IMR-90 (cell line): ENCODE results near the gene CUZD1.

DNA sequence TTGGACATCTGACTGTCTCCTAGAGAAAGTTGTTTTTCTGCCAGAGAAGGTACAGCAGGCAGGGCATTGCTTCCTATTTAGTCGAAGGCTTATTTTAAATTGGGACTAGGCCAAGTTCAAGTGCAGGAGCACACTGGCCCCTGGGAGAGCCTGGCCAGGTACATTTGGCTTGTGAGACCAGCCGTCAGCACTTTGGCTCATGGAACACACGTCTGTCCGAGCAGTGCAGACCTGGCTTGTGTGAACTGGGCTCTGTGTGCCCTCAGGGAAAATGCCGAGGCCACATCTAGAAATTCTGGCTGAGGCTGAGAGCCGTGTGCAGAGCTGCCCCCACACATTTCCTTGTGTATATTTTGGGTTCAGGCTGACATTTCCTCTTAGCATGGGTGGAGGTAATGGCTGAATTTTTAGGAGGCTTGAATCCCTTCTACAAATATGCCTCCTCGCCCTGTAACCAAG lies 113.6 kb downstream of the TACC2 start:
- RRBS, result no CpG with 5 or more reads among the region's 7 CpGs
CAGE:
- cytosol, long polyA plus RNA, result no peak
- long polyA plus RNA, result no peak
- nucleus, long polyA plus RNA, result no peak

DNA sequence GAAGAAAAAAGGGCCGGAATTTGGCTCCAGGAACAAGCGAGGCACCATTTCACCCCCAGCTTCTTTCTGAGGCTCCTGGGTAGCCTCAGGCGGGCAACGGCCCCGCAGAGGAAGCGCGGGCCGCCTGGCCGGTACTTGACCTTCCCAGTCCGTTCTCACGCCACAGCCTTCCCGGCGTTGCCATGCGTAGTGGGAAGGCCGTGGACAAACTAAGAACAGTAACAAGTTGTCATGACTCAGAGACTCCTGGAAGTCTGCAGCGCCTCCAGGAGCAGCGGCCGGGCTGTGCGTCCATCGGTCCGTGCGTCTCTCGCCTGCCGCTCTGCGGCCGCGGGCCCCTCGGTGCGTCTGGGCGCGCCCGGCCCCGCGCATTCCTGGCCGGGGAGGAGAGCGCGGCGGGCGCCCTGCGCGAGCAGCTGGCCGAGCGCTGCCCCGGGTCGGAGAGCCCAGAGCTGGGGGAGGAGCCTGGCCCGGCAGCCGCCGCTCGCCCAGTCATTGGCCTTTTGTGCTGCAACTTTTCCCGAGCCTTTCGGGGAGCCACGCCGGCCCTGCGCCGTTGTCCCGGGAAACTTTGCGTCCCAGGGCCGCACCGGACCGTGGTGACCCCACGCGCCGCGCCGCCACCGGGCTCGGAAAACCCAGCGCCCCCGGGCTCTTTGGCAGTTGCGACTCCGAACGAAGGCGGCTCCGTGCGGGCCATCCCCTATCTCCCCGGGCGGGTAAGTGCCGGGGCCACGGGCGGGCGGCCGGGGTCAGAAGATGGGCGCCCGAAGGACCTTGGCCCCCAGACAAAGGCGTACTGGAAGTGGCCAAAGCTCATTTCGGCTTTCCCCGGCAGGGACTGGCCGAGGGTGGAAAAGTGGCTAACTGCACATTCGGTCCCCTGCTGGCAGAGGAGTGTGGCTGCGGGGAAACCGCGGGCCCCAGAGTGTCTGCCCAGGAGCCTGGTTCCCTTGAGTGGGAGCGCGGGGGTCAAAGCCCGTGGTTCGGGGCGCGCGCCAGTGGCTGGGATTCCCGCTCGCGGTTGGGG lies 123.9 kb downstream of the TACC2 start:
- RRBS, result 1% methylated on average over 52 of the region's 102 CpGs
CAGE:
- cytosol, long polyA plus RNA, result no peak
- long polyA plus RNA, result no peak
- nucleus, long polyA plus RNA, result no peak

- RRBS, result no CpG with 5 or more reads among the region's 10 CpGs
CAGE:
- cytosol, long polyA plus RNA, result no peak
- long polyA plus RNA, result no peak
- nucleus, long polyA plus RNA, result no peak
These were observed 132.0 kb downstream of the TACC2 start for GRCh38 chr10:122120868-122121495.

DNA sequence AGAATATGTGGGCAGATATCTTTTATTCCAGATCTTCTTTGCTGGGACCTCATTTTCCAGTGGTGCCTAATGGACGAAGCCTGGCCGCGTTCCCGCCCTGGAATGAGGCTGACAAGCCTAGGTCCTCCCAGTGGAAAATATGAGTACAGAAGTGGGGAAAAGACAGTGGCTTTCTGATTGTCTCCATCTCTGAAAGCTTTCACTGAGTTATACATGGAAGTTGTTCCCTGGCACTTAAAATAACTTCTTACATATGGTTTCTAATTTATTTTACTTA lies 139.4 kb downstream of the TACC2 start:
- RRBS, result no CpG with 5 or more reads among the region's 4 CpGs
CAGE:
- cytosol, long polyA plus RNA, result no peak
- long polyA plus RNA, result no peak
- nucleus, long polyA plus RNA, result no peak

DNA sequence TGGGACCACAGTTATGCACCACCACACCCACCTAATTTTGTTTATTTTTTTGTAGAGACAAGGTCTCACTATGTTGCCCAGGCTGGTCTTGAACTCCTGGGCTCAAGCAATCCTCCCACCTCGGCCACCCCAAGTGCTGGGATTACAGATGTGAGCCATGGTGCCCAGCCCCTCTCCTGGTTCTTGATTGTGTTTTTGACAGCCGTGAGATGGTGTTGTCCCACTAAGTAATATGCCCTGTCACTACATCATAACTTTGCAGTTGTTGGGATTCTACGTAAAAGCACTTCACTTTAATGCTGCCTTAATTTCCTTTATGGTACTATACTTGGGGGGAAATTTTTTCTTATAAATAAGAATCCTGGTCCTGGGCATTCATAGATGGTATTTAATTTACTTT lies 110.0 kb upstream of the BTBD16 start:
- RRBS, result no CpG with 5 or more reads among the region's 3 CpGs
CAGE:
- cytosol, long polyA plus RNA, result no peak
- long polyA plus RNA, result no peak
- nucleus, long polyA plus RNA, result no peak

- RRBS, result no CpG with 5 or more reads among the region's 7 CpGs
CAGE:
- cytosol, long polyA plus RNA, result no peak
- long polyA plus RNA, result no peak
- nucleus, long polyA plus RNA, result no peak
These were observed 59.8 kb upstream of the BTBD16 start for GRCh38 chr10:122211208-122211744.

DNA sequence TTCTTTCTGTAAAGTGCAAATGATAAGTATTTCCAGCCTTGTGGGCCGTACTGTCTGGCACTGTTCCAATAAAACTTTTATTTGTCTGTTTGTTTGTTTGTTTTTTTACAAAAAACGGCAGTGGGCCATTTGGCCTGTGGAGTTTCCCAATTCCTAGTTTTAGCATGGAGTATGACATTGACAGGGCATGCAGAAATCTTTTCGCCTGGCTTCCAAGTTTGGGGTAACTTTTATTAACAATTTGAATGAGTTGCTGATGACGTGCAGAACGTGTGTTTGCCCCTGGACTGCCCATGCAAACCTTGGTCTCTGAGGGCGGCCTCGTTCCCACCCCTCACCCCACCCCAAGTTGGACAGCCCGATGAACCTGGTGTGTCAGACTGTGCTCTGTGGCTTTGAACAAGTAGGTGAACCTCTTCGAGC lies 40.1 kb upstream of the BTBD16 start:
- RRBS, result no CpG with 5 or more reads among the region's 9 CpGs
CAGE:
- cytosol, long polyA plus RNA, result no peak
- long polyA plus RNA, result no peak
- nucleus, long polyA plus RNA, result no peak

DNA sequence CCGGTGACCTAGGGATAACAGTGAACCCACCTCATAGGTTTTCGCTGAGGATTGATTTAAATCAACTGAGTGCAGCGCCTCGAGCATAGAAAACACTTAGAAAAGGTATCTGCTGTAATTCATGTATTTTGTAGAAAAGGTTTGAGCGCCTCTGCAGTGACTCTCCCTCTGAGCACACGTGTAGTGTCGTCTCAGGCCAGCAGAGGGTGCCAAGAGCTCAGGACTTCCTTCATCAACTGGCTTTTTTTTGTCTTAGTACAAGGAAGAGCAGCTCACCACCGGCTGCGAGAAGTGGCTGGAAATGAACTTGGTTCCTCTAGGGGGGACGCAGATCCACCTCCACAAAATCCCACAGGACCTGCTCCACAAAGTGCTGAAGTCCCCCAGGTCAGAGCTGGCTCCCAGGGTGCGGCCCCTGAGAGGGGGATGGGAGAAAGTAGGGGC lies 27.7 kb downstream of the BTBD16 start:
- RRBS, result 32% methylated on average over 1 of the region's 11 CpGs
CAGE:
- cytosol, long polyA plus RNA, result no peak
- long polyA plus RNA, result no peak
- nucleus, long polyA plus RNA, result no peak

- RRBS, result no CpG with 5 or more reads among the region's 3 CpGs
CAGE:
- cytosol, long polyA plus RNA, result no peak
- long polyA plus RNA, result no peak
- nucleus, long polyA plus RNA, result no peak
These were observed 50.4 kb upstream of the PLEKHA1 start for GRCh38 chr10:122324161-122324450.

GRCh38 chr10:122487600-122487860 lies 26.2 kb downstream of the HTRA1 start:
- RRBS, result no CpG with 5 or more reads among the region's 8 CpGs
CAGE:
- cytosol, long polyA plus RNA, result no peak
- long polyA plus RNA, result no peak
- nucleus, long polyA plus RNA, result no peak

GRCh38 chr10:122845701-122846018 lies at the start of gene CUZD1:
Gene CUZD1, minus strand, starts transcription at chr10:122845857.
- RRBS, result no CpG with 5 or more reads among the region's 6 CpGs
CAGE:
- cytosol, long polyA plus RNA, result no peak
- long polyA plus RNA, result no peak
- nucleus, long polyA plus RNA, result no peak

GRCh38 chr10:123009113-123010209 lies 655 bp downstream of the ACADSB start:
- RRBS, result 5% methylated on average over 5 of the region's 37 CpGs
CAGE:
- cytosol, long polyA plus RNA, result no peak
- long polyA plus RNA, result no peak
- nucleus, long polyA plus RNA, result no peak

- RRBS, result no CpG with 5 or more reads among the region's 7 CpGs
CAGE:
- cytosol, long polyA plus RNA, result no peak
- long polyA plus RNA, result no peak
- nucleus, long polyA plus RNA, result no peak
These were observed 9.2 kb downstream of the CHST15 start for GRCh38 chr10:124084168-124084607.

DNA sequence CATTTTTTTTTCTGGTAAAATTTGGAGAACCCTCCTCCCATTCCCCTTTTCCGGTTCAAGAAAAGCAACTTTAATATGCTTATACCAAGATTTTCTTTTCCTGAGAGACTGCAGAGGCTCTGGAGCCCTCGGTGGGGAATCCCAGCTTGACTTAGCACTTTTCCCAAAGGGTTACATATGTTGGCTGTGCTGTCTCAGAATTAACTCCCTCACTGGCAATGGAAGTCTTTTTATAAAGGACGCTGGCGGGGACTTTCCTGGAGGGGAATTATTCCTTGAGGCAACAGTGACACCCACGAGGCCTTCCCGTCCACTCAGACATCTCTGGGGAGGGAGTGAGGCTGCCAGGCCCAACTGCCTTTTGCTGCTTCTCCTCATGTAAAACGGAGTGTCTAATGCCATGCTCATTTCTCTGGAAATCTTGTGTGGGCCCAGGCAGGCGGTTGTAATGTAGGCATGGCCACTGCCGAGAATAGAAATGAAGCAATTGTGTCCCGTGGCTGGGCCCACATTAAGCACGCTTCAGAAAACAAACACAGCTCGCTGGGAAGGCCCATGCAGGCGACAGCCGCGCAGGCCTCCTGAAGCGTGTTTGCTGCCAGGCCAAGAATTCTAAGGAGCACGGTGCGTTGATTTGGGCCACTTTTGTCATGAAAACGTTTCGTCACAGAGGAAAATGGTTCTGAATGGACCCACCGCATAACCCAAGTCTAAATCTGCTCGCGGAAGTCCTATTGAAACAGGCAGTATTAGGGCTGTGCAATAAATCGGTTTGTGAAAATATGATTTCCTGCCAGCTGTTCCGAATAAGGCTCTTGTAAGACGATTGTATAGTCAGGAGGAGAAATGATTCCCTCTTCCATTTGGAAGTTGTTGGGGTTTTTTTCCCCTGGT lies 104.0 kb upstream of the CHST15 start:
- RRBS, result no CpG with 5 or more reads among the region's 26 CpGs
CAGE:
- cytosol, long polyA plus RNA, result no peak
- long polyA plus RNA, result no peak
- nucleus, long polyA plus RNA, result no peak

GRCh38 chr10:124231135-124231509 lies 137.7 kb upstream of the CHST15 start:
- RRBS, result no CpG with 5 or more reads among the region's 6 CpGs
CAGE:
- cytosol, long polyA plus RNA, result no peak
- long polyA plus RNA, result no peak
- nucleus, long polyA plus RNA, result no peak

- RRBS, result no CpG with 5 or more reads among the region's 1 CpG
CAGE:
- cytosol, long polyA plus RNA, result no peak
- long polyA plus RNA, result no peak
- nucleus, long polyA plus RNA, result no peak
These were observed 113.5 kb downstream of the OAT start for GRCh38 chr10:124305206-124305575.

- RRBS, result no CpG with 5 or more reads among the region's 9 CpGs
CAGE:
- cytosol, long polyA plus RNA, result no peak
- long polyA plus RNA, result no peak
- nucleus, long polyA plus RNA, result no peak
These were observed 3.7 kb downstream of the LHPP start for GRCh38 chr10:124465212-124465749.

DNA sequence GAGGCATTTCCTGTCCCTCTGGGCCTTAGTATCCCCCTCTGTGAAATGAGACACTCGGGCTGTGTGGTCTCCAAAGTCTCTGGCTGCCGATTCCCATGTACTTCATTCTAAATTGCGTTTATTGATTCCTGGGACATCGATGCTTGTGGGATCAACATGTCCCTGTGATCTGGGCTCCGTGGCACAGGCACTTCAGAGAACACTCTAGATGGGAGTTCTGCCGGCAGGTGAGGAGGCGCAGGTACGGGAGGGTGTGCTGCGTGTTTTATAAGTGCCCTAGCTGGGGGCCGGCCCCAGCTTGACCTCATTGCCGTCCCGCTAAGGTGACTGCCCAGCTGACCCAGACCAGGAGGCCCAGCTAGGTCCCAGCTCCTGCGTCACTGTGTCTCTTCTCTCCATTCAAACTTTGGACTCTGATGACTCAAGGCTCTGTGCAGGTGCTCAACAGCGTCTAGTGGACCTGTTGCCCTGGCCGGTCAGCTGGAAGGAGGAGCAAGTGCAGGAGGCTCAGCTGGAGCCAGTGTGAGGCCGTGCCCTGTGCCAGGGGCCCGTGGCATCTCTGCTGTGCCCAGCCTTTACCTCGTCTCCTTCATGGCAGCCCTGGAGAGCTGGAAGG lies 14.3 kb downstream of the LHPP start:
- RRBS, result no CpG with 5 or more reads among the region's 18 CpGs
CAGE:
- cytosol, long polyA plus RNA, result no peak
- long polyA plus RNA, result no peak
- nucleus, long polyA plus RNA, result no peak

- RRBS, result 22% methylated on average over 3 of the region's 35 CpGs
CAGE:
- cytosol, long polyA plus RNA, result no peak
- long polyA plus RNA, result no peak
- nucleus, long polyA plus RNA, result no peak
These were observed 61.5 kb downstream of the LHPP start for GRCh38 chr10:124522694-124523855.

- RRBS, result no CpG with 5 or more reads among the region's 7 CpGs
CAGE:
- cytosol, long polyA plus RNA, result no peak
- long polyA plus RNA, result no peak
- nucleus, long polyA plus RNA, result no peak
These were observed 96.3 kb downstream of the LHPP start for GRCh38 chr10:124557957-124558318.